Neutrophil (primary cell): ENCODE data around the genes NKIRAS1 and NGLY1.

- PRO-cap, result no peak
Observed at GRCh38 chr3:23710573-23711184, 95.1 kb upstream of the UBE2E1 start.

- PRO-cap, result no peak
Observed at GRCh38 chr3:23915317-23916182, 1.2 kb downstream of the NKIRAS1 start.

- PRO-cap, result bidirectional peak, plus-strand start at chr3:23917148, minus-strand start at chr3:23916937
Observed at GRCh38 chr3:23916307-23917344, at the start of gene NKIRAS1. TSS of gene NKIRAS1 (minus strand) at chr3:23916990.

DNA sequence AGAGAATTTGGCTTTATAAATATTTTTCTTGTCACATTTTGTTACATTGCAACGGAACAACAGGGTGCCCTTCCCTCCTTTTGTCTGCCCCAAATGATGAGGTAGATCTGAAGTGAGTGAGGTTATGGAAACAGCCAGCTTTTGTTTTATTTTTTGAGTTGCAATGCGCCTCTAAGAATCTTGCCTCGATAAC is 1.6 kb downstream of the NR1D2 start:
- PRO-cap, result no peak

DNA sequence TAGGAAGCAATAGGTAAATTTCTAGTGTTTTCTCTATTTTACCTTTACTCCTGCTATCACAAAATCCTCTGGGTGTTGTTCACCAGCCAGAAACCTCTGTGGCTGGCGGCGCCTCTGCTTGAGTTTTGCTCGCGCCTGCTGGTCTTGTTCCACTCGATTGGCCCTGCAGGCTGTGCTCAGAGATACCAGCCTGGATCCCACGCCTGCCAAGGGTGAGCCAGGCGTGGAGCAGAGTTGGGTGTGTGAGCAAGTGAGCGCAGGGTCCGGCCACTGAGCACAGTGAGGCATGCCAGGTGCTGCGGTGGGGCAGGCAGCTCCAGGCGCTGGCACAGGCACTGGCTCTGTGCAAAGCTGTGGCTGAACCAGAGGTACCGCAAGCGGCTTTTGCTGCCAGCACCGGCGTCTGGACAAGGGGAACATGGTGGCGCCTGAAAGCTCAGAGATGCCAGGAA is 73.6 kb downstream of the NR1D2 start:
- PRO-cap, result no peak

GRCh38 chr3:24095347-24095564 is 150.2 kb downstream of the NR1D2 start:
- PRO-cap, result no peak

DNA sequence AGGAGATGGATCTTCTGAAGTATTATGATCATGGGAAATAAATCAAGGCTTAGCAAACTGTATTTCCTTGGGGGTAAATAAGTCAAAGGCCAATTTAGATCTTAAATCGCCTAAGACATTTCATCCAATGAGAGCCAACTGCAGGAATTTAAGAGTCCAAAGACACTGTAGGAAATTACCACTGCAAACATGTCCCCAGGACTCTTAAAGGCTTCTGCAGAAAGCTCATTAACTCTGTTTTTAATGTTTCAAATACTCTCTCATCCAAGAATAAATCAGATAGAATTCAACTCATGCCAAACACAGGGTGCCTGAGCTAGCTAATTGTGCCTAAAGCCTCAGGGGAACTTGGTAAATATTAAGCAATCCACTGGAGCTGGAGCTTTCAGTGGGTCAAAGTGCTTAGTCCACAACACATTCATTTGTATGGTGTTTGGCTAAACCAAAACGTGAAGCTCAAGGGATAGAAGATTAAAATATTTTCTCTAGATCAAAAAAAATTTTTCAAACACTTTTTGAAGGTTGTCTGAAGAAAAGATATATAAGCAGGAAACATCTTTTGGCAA is 131.5 kb downstream of the THRB start:
- PRO-cap, result no peak

DNA sequence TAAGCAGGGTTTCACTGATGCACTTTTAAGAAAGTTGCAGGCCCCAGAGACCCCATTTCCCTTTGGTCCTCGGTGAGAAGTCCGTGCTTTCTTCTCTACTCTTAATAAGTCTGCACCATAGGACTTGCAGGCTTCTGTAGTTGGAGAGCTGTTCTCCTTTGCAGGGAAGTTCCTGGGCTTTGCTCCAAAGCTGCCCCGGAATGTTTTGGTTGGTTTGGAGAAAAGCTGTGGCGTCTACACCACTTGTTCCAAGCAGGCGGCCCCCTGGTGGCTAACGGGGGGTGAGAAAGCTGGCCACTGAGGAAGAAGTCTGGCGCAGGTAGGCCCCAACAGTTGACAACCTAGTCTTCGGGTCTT is 1.8 kb upstream of the THRB start:
- PRO-cap, result no peak

DNA sequence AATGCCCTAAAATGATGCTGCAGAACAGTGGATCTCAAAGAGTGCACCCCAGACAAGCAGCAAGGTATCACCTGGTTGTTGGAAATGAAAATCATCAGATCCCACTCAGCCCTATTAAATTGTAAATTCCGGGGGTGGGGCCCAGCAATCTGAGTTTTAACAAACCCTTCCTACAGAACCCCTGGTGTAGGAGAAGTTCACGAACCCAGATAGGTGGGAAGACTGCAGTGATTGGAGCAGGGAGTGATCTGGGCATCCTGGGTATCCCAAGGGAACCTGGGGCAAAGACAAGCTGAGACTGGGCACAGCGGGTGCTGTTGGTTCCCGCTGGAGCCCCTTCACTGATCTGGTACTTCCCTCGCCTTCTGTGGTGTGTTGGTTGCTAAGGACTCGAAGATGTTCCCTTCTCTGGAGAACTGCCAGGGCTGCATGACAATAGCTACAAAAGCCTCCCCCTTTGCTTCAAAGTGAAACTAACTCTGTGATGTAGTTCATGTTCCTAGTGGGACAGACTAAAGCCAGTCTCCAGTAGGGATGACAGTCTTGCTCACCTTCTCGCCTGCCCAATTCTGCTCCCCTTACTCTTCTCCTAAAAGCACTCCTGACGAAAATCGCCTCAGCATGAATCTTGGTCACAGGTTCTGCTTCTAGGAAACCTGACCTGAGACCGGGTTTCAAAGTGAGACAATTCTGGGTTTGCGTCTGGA is 24.5 kb upstream of the THRB start:
- PRO-cap, result no peak

DNA sequence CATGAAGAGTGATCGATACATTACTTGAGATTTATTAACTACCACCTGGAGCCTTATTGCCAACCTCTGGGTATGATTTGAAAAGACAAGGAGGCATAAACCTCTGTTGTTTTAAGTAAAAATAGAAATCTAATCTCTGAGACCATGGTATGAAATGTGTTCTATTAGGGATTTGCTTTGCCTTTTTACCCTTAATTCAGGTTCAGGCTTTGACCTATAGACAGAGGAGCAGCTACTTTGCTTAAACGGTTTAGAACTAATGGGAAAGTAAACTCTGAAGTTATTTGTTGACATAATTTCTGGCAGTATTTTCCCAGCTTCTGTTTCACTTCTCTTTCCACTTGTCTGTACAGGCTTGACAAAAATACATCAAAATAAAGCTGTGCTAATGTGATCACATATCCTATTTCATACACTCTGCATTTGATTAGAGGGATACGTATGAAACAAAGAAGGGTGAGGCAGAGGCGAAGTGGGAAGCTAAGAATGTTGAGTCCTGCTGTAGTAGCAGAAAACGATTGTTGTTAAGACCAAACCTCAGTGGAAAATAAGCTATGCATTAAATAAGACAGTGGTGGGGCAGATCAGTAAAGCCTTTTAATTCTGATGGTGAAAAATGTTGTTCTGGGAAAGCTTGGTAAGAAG is 389.2 kb upstream of the RARB start:
- PRO-cap, result no peak

GRCh38 chr3:25151348-25152037 is 276.6 kb upstream of the RARB start:
- PRO-cap, result no peak

DNA sequence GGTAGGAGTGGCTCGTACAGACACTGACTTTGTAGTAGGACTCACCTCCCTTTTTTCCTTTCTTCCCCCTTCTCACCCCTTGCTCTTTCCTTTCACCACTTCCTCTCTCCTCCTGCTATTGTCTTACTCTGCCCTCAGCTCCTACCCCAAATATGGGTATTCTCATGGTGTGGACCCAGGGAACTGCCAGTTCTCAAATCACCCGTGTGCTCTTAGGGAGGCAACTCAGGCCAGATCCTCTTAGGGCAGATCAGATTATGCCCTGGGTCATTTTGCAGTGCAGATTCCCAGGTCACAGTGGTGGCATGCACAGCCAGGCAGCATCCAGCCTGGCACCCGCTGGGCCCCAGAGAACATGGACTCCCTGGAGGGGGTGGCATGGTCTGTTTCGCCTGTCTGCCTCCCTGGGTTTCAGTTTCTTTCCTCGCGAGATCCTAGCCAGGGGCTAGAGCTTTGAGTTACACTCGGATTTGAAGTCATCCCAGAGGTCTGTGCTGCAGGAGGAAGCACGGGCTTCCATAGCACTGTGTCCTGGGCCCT is 96.2 kb downstream of the TOP2B start:
- PRO-cap, result no peak

DNA sequence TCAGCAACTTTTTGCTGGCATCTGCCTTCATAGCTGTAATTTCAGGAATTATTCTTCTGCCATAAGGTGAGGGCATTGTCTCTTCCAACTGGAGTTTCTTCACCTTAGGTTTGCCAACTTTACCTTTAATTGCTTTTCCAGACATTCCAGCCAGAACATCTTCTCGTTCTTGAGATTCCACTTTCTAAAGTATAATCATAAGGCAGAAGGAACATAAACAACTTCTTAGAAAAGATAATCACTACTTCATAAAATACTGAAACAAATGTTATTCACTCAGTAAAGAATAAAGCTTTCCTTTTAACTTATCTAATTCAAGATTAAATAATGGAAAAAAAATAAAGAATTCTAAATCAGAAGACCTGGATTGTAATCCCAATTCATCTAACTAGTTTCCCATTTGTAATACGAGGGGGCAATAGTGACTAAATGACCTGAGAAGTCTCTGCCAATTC is 52.2 kb downstream of the TOP2B start:
- PRO-cap, result no peak

GRCh38 chr3:25647759-25648490 is 16.8 kb downstream of the TOP2B start:
- PRO-cap, result no peak

DNA sequence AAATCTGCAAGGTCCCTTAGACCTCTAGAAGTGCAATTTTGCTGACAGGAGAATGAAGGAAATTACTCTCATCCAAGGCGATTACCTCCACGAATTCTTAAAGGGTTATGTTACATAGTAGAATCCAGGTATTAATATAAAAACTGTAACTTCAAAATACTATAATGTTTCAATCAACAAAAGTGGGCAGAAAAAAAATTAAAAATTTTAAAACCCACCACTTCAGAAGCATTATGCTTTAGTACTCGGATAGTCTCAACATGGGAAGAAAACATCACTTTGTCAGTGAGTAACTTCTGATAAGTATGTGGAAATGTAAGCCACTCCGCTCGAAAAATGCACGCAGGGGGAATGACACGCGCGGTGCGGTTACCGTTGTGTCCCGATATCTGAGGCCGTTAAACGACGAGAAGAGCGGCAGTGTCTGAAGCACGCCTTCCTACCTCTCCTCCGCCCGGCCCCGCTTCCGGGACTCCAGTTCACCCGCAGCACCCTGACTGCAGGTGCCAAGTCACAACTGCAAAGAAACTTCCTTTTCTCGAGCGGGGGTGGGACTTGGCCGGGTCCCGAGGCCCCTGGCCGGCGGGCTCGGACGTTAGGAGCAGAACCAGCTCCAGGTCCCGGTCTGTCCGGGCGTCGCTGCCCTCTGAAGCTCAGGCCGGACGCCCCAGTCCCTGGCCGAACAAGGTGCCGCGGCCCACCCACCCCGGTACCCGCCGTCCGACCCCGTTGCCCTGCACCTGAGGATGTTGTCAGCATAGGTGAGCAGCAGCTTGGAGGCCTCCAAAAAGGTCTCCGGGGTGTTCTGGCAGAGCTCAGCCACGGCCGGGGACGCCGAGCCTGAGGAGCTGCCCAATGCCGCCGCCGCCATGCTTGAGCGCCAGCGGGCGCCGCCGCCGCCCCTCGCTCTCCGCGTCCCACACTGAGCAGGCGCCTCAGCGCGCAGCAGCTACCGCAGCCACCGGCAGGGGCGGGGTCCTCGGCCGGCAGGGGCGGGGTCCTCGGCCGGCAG is at the start of gene NGLY1:
TSS of gene NGLY1 (minus strand) at position 924 of the 1,012 bp plus-strand sequence.
- PRO-cap, result bidirectional peak, plus-strand start at position 534 of the sequence, minus-strand start at position 466 of the sequence; bidirectional peak, plus-strand start outside the sequence, minus-strand start at position 924 of the sequence

DNA sequence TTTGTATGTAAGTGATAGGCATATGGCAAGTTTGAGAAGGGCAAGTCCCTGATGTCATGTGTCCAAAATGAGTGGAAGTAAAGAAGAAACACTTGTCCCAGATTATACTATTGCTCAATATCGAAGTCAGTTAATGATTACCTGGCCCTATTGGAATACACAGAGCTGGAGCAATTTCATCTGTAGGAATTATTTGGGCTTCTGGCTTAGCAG is 183.6 kb upstream of the LRRC3B start:
- PRO-cap, result no peak

GRCh38 chr3:26623700-26624272 is 1.2 kb downstream of the LRRC3B start:
- PRO-cap, result no peak

DNA sequence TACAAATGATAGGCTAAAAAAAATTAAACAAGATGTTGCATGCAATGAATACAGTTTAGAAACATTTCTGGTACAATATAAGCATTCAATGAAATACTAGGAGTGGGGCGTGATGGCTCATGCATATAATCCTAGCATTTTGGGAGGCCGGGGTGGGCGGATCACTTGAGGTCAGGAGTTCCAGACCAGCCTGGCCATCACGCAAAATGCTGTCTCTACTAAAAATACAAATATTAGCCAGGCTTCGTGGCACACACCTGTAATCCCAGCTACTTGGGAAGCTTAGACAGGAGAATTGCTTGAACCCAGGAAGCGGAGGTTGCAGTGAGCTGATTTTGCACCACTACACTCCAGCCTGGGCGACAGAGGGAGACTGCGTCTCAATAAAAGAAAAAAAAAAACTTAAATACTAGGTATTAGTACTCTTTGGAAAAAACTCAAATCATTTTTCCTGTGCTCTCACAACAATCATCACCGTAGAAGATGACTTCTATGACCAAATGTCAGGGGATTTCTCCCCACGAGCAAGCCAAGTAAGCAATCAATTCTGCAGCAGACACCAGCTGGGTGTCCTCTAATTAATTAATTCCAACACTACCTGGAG is 15.4 kb downstream of the SLC4A7 start:
- PRO-cap, result no peak

DNA sequence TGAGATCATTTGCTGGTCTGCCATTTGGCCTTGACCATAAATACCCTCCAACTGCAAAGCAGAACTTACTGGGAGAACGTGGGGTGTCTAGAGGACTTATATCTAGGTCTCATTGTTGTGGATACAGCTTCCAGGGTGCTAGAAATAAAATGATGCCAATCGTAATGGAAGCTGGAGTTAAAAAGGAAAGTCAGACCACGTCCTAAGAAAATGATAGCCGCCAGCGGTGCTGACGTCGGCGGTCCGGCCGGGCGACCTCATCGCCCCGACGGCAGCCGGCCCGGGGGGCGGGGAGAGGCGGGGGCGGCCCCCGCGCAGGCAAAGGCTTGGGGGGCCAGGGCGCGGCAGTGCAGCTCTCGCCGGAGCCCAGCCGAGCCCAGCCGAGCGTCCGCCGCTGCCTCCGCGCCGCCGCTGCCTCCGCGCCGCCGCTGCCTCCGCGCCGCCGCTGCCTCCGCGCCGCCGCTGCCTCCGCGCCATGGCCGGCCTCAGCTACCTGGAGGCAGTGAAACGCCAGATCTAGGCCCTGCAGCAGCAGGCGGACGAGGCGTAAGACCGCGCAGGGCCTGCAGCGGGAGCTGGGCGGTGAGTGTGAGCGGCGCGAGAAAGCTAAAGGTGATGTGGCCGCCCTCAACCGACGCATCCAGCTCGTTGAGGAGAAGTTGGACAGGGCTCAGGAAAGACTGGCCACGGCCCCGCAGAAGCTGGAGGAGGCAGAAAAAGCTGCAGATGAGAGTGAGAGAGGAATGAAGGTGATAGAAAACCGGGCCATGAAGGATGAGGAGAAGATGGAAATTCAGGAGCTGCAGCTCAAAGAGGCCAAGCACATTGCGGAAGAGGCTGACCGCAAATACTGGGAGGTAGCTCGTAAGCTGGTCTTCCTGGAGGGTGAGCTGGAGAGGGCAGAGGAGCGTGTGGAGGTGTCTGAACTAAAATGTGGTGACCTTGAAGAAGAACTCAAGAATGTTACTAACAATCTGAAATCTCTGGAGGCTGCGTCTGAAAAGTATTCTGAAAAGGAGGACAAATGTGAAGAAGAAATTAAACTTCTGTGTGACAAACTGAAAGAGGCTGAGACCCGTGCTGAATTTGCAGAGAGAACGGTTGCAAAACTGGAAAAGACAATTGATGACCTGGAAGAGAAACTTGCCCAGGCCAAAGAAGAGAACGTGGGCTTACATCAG is 89.2 kb downstream of the EOMES start:
- PRO-cap, result no peak

DNA sequence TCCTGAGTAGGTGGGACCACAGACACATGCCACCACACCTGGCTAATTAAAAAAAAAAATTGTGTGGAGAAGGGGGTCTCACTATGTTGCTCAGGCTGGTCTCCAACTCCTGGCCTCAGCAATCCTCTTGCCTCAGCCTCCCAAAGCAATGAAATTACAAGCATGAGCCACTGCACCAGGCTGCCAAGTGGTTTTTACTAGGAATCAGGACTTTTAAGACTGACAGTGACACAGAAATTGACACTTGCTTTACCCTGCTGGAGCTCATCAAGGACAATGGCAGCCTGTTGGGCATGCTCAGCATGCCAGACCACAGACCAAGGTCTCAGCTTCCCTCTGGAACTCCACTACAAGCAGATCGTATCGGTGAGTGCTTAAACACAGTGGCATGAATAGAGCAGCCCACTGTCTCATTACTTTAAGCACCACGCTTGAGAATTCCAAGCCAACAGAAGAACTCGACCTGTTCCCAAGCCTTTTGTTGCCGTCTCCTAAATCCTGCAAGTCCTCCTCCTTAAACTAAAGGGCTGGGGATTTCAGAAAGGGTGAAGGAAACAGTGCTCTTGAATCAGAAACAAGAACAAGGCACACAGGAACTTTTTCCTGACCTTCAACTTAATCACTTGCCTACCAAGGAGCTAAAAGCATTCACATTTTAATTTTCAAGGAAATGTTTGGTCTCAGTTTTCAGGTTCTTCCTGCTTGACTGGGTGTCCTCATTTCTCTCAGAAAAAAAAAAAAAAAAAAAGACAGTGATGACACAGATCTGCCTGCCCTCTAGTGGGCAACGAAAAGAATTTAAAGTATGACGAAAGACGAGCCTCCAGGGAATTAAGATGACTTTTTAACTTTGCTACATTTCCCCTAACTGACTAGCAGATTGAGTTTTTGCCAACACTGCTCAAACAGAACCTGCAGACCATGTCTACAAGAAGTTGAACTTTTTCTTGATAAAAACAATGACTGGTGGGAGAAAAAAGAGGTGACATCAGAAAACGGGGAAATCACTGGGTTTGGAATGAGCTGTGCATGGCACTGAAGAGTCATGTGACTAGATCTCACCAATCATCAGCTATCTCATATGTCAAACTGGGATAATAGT is 41.2 kb downstream of the EOMES start:
- PRO-cap, result no peak